Sternocleidomastoid (tissue), 1 donor: Measurements from ENCODE around the genes SMCO3, PTPRO and DERA.

GRCh38 chr12:12979686-12980437, 20.2 kb downstream of the HEBP1 start:
- PRO-cap, result no peak

DNA sequence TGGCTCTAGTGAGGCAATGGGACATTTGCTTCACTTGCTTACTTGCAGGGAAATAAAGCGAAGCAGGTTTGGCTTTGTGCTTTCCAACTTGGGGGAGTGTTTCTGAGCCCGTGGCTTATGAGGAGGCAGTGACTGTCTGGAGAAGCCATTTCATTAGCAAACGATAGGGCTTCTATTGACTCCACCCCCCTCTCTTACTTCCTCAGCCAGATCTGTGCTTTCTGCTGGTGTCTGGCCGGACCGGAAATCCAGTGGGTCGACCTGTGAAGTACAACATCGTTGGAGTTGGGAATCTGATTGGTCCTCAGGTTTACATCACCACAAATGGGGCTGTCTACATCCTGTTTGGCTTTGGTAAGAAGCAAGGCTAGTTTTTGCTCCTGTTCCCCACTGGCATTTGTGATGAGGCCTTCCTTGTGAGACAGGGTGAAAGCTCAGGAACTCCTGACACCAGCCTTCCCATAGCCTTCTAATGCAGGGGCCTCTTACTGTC, 22.3 kb downstream of the FAM234B start:
- PRO-cap, result no peak

- PRO-cap, result no peak
Observed at GRCh38 chr12:13171766-13172249, 24.7 kb upstream of the EMP1 start.

DNA sequence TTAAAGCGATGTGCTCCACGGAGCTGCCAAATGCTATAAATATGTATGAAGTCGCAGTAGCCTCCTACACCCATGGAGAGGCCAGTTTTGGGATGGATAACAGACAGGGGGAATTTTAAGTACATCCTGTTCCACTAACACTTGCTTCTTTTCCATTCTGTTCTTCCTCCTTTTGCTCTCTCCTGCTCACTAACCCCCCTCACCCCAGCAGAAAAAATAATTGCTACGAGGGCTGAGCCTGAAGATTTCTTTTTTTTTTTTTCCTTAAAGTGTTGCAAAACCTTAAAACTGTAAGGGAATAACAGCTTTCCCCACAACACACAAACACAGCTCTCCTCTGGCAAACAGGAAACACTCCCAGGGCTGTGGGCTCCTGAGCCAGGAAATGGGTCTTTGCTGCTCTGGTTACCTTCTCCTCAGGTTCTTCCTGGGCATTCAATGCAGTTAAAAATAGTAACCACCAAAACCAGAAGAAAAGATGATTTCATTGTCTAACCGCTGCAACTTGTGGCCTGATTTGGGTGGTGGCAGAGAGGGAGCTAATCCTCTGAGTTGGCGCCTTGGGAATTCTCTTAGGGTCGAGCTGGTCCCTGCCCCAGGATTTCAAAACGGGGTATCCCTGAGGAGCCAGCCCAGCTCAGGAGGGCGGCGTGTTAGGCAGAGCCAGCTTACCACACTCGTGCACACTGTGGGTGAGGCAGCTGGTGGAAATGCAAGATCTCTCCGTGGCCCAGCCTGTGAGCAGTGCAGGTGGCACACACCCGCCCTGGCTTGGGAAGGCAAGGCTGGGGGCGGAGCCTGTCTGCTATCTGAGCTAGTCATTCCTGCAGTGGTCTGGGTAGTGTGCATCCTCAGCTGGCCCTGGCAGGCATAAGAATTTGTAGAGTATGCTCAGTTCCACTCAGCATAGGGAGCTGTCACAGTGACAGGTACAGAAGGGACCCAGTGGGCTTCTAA, 17.1 kb upstream of the EMP1 start:
- PRO-cap, result no peak

DNA sequence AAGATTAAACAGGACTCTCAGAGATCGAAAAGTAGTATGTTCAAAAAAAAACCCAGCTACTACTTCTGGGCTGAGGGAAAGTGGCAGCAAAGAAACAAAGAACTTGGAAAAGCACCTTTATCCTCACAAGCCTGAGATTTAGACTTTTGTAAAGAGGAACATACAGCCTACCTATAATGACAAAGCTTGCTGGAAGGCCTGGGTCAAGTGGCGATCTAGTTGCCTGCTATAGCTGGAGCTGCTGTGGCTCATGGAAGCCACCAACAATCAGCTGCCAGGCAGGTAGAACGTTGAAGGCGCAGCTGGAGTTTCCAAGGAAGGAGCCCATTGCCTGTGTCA, 165.5 kb downstream of the EMP1 start:
- PRO-cap, result no peak

GRCh38 chr12:13536563-13537110, 340.1 kb downstream of the EMP1 start:
- PRO-cap, result no peak

GRCh38 chr12:13980128-13981107, 984 bp downstream of the GRIN2B start:
- PRO-cap, result no peak

DNA sequence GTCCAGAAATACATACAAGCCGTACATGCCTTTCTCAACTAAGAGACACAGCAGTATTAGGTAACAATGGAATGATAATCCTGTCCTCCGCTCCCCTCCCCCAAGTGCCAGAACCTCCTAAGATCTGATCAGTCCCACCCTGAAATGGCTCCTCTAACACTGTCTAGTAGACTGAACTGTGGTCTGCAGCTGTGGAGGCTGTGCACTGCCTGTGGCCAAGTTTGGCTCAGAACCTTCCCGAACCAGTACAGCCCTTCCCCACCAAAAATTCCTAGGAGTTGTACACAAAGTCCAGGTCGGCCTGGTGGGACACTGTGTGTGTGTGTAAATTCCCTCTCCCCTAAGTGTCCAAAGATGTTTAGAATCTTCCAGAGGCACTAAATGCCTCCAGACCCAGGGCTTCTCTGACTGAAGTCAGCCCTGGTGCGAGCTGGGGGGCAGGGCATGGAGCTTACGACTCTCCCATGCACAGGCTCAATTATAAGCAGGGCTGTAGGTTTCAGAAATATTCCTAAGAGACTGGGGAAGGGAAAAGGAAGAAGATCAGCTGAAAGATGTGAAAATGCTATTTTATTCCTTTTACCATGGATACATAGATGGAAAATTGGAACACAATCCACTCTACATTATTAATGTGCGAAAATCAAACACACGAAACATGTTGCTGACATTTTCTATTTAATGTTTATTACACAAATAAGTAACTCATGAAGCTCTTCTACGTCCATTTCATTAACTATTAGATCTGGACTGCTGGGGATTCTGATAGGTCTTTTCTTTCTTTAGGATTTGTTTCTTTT, 106.9 kb upstream of the ATF7IP start:
- PRO-cap, result no peak

- PRO-cap, result no peak
Observed at GRCh38 chr12:14614623-14615391, 47.1 kb upstream of the PLBD1 start.

- PRO-cap, result no peak
Observed at GRCh38 chr12:14777140-14777837, 3.1 kb downstream of the H2AJ start.

- PRO-cap, result no peak
Observed at GRCh38 chr12:14814004-14814483, at the start of gene SMCO3. Gene SMCO3, minus strand, starts transcription at chr12:14814182.

- PRO-cap, result no peak
Observed at GRCh38 chr12:14905930-14906557, 20.4 kb upstream of the MGP start.

DNA sequence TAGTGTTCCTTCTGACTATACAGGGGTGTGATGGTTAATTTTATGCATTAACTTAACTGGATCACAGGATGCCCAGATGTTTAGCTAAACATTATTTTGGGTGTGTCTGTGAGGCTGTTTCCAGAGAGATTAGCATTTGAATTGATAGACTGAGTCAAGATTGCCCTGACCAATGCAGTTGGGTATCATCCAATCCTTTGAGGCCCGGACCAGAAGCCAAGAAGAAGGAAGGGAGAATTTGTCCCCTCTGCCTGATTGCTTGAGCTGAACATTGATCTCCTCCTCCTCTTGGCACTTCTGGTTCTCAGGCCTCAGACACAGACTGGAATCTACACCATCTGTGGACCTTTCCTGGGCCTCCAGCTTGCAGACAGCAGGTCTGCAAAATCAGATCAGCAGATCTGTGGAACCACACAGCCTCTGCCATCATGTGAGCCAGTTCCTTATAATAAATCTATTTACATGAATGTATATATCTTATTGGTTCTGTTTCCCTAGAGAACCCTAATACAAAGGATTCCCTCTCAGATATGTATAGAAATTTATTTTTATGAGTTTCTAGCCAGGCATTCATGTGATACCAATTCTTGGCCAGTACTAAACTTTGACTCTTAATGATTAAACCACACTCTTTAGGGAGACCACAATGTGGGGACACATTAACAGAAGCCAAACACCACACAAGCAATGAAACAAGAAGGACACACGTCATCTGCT, 51.9 kb downstream of the RERG start:
- PRO-cap, result no peak

- PRO-cap, result no peak
Observed at GRCh38 chr12:15322279-15323216, at the start of gene PTPRO. Gene PTPRO, plus strand, starts transcription at chr12:15322508.

DNA sequence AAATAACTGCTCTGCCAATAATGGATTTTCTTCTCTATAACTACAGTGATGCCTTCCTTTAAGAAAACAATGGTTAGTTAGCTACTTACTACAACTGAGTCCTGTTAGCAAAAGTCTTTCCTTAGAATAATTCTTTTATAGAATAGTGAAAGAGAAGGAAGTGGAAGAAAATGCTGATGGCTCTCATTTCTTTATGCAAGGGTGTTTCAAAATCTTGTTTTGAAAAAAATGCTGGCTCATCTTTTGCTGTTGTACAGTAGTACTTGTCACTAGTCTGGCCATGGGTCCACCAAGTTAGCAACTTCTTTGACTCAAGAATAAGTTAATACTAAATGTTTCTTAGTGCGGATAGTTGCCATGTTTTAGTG, 225.3 kb downstream of the PTPRO start:
- PRO-cap, result no peak

DNA sequence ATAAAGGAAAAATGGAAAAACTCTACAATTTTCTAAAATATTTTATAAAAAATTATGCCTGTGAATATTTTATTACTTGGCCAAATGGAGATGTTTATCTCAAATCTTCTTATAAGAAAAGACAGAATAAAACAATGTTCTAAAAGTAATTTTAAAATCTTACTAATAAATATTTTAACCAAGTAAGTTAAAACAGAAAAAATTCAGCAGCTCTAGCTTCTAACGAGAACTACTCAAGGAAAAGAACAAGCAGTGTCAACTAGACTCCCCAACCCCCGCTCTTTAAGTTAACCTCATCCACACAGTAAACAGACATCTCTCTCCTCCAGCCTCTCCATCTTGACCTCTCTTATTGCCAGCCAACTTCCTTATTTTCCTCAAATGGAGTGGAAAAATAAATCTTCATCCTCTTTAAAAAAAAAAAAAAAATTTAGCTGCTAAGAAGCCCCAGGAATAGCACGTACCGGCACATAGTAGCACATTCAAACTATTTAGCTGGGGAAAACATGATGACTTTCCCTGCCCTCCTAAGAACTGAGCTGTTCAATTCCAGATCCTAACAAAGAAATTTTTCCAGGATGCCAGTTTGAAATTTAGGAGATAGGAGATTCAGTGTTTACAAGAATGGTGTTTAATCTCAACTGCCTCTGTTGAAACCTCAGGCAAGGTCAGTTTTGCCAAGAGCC, 90.9 kb downstream of the EPS8 start:
- PRO-cap, result no peak

- PRO-cap, result no peak
Observed at GRCh38 chr12:15732392-15732992, 56.7 kb downstream of the EPS8 start.

- PRO-cap, result bidirectional peak, plus-strand start at chr12:15911332, minus-strand start at chr12:15911224; unidirectional peak, minus-strand start at chr12:15911572
Observed at GRCh38 chr12:15910866-15912029, at the start of gene DERA. Gene DERA, plus strand, starts transcription at chr12:15911332.

GRCh38 chr12:17057116-17057659, 451.2 kb upstream of the LMO3 start:
- PRO-cap, result no peak

DNA sequence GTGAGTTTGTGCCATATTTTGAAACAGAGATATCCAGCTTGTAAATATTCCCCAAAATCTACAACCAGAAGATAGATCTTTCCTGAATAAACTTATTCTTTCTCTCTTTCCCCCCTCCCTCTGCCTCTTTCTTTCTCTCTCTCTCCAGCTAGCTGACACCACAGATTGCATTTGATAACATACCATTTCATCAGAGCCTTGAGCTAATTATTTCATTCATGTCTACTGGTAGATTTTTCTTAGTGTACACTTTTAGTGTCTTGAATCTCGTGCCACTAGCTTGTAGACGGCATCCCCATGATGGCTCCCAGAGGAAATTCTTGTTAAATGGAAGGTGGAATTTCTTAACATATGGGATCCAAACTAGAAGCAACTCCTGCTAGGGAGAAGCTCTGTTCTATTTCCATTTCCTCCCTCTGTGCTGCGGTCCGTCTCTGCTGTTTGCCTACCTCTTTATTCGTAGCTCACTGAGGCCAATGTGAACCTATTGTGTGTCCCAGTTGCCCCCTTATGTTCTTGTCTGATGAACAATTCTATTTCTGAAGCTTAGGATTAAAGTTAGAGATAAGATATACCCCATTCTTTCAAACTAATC, 491 bp downstream of the PIK3C2G start:
- PRO-cap, result no peak